Measurements from ENCODE around the genes ZNF25, RASGEF1A and ZNF32.

DNA sequence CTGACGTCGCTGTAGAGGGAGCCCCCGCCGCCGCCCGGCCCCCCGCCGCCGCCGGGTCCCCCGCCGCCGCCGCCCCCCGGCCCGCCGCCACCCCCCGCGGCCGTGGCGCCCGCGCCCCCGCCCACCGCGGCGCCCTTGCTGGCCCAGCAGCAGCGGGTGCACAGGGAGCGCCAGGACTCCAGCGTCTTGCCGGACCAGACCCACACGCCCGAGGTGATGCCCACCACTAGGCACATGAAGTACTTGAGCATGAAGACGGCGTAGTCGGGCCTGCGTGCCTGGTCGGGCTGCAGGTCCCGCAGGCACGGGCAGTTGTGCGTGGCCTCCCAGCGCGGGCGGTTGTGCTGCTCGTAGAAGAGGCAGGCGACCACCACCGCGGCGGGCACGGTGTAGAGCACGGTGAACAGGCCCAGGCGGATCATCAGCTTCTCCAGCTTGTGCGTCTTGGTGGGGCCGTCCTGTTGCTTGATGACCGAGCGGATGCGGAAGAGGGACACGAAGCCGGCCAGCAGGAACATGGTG, 2.6 kb downstream of the FZD8 start:
- PRO-cap: no peak

GRCh38 chr10:36647550-36647985, 477.8 kb upstream of the ANKRD30A start:
- PRO-cap: no peak

GRCh38 chr10:37560742-37561029, 296.7 kb downstream of the ZNF248 start:
- PRO-cap: no peak

DNA sequence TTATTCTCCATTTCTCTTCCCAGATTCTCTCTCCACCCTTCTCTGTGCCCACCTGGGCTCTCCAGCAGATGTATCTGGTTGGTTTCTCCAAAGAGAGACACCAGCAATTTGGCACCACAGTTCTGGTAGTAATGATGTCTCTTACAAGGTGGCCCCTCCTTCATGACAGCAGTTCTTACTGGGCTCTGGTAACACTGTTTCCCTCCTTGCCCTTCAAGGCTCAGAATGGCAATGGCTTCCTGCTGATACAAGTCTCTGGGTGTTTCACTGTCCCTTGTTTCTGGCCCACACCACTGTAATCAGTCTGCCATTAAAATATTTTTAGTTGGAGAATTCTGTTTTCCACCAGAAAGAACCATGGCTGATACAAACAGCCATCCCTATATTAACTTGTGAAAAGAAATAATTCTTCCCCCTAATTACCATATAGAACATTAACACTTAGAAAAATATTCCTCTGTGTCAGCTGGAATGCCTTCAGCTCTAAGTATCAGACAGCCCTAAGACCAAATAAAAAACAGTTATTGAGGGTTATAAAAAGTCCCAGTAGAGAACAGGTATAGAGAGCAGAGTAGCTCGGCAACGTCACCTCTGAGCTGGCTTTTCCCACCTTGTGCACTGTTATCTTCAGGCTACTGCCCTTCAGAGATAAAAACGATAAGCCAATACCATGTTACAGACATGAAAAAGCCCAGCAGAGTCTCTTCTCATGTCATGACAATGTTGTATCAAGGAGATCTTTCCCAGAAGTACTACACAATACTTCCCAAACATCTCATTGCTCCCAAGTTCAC, 28.2 kb downstream of the ZNF248 start:
- PRO-cap: no peak

DNA sequence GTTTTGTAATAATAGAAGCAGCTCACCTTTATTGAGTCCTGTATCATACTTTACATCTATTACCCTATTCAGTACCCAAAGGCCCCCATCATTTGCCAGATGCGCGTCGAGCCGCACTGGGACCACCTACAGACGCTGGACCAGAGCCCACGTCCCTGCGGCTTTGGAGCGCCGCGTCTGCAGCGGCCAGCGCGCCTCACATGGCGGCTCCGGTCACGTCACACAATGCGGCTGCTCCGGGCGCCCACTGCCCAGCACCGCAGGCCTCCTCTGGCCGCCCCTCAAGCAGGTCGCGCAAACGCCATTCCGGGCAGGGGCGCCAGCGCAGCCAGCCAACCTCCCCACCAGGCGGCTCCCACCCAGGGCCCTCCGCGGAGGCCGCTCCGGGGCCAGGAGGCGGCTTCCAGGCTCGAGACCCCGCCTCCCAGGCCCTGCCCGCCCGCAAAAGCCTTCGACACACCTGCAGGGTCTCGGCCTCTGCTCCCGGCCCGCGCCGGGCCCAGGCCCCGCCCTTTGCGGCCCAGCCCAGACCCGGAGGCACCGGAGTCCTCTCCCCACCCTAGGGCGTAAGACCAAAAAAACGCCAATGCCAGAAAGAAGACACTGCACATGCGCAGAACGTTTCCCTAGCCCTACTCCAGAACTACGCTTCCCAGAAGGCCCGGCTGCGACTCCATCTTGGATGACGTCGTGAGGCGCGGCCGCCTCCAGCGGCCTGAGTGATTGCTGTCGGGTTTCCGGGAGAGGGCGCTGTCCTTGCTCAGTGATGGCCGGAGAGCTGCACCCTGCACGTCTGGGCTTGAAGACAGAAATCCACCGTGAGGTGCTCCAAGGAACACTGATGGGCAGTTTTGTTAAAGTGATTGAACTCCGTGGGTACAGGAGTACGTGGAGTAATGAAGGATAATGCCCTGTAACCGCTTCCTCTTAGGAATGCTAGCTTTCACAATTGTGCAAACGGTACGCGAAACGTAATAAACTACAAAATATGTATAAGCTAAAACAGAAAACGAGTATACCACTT, at the start of gene ZNF25:
TSS of gene ZNF25 (minus strand) at position 602 of the 1,024 bp plus-strand sequence.
- PRO-cap: bidirectional peak, plus-strand start at position 763 of the sequence, minus-strand start at position 501 of the sequence

DNA sequence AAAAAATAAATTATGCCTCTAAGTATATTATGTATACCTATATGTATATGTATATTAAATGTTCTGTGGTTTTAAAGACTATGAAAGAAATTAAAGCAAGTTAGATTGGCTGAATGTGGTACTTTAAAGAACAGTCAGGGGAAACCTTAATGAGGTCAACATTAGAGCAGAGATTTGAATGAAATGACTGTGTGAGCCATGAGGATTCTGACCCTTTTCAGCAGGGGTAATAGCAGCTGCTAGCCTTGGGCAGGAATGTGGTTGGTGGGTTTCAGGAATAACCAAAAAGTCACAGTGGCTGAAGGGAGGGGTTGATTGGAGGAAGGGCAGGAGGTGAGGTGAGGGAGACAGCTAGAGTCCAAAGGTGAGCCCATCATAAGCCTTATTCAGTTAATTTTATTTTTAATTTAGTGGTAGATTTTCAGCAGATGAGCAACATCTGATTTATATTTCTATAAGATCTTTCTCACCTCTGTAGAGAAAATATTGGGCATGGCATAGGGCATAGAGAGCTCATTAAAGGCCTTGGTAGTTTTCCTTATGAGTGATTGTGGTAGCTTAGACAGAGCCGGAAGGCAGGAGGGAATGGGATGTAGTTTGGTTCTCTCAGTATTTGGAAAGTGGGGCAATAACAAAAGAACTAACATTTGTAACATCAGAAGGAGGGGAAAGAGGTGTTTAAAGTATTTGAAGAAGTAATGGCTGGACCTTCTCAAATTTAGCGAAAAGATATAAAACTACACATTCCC, 7.8 kb downstream of the ZNF33A start:
- PRO-cap: no peak

- PRO-cap: no peak
Measured at GRCh38 chr10:38122846-38123519, 28.8 kb downstream of the ZNF37A start.

DNA sequence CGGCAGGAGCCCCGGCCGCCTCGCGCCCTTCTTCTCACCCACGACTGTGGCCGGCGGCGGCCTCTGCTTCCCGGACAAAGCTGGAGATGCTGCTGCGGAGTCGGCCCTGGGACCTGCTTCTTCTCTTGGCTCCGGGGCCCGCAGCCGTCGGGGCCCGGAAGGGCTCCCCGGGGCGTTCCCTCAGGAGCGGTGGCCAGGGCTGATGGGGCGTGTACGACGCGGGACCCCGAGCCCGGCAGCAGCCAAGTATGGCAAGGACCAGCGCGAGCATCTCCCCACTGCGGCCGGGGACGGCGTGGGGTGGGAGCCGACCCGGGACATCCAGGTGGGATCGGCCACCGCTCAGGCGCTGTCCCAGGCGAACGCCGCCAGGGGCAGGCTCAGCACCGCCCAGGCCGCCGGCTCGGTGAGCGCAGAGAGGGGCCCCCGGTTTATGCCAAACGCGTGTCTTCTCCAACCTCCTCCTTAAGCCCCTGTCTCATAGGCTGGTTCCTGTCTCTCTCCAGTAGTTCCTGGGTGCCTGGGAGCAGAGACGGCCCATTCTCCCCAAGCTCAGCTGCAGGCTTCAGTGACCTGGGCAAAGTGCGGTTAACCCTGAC, 27.5 kb upstream of the BMS1 start:
- PRO-cap: unidirectional peak, minus-strand start at position 115 of the sequence; unidirectional peak, minus-strand start at position 149 of the sequence

DNA sequence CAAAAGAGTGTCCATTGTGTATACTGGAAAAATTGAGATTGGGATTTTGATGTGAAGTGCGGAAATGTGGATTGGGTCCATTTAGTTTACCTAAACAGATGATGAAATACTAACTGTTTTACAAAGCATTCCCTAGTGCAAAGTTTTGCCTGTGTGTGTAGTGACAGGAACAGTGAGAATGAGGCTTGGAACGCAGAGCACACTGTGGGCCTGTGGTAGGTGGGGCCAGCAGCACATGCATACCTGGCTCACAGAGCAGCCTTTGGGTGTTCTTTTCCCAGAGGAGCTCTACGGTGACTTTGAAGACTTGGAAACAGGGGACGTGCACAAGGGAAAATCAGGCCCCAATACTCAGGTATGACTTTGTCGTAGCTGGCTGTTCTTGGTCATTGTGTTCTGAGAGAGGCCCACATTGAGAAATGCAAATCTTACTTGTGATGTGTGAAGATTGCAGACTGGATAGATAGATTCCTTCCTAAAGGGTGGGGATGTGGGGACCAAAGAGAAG, 33.8 kb downstream of the BMS1 start:
- PRO-cap: no peak

GRCh38 chr10:43138673-43139385, 584 bp downstream of the CSGALNACT2 start:
- PRO-cap: unidirectional peak, plus-strand start at chr10:43138915; bidirectional peak, plus-strand start at chr10:43138971, minus-strand start at chr10:43139024

DNA sequence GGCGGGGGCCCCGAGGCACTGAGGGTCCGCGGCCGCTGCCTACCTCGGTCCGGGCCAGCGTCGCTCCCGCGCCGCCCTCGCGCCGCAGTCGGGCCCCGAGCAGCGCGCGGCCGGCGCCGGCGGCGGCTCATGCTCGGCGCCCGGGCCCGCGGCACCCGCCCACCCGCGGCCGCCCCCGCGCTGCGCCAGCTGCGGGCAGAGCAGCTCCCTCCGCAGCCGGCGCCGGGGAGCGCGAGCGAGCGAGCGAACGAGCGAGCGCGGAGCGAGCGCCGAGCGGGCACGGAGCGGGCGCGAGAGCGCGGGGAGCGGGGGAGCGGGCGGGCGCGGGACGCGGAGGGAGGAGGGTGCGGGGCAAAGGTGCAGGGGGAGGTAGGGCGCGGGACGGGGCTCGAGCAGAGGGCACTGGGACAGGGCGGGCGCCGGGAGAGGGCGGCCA, at the start of gene RASGEF1A:
TSS of gene RASGEF1A (minus strand) at position 264 of the 436 bp plus-strand sequence.
- PRO-cap: no peak

DNA sequence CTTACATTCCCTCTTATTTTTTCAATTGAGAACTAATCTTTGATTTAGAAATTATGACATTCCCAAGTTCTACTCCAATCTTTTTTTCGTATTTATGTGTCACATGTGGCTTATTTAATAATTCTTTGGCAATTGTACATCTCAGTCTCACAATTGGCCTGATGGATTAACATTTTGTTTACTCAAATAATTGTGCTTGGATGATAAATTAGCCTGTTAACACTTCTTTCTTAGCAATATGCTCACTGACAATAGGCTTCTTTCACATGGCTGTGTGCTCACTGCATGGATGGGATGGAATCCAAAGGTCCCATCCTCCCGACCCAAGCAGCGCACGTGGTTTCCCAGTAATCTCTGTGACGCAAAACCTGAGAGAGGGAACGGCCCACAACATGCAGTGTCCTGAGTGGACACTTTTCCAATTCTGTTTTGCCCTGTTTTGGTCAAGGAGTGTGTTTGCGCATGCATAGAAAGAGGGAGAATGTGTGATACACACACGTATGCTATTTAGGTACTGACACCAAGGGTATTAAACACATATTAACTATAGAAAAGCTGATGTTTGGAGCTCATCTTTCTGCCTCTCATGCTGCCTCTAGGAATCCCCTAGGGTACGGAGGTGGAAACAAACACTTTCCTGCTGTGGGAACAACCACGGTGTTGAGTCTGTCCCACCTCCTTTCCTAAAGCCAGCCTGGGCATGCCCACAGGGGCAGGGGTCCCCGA, 42.1 kb upstream of the RASGEF1A start:
- PRO-cap: no peak

- PRO-cap: unidirectional peak, plus-strand start at chr10:43323038
Measured at GRCh38 chr10:43322724-43323340, 48.6 kb upstream of the FXYD4 start.

GRCh38 chr10:43648555-43649521, at the start of gene ZNF32:
Gene ZNF32 (minus strand): TSS chr10:43648881.
- PRO-cap: bidirectional peak, plus-strand start at chr10:43648967, minus-strand start at chr10:43648874

DNA sequence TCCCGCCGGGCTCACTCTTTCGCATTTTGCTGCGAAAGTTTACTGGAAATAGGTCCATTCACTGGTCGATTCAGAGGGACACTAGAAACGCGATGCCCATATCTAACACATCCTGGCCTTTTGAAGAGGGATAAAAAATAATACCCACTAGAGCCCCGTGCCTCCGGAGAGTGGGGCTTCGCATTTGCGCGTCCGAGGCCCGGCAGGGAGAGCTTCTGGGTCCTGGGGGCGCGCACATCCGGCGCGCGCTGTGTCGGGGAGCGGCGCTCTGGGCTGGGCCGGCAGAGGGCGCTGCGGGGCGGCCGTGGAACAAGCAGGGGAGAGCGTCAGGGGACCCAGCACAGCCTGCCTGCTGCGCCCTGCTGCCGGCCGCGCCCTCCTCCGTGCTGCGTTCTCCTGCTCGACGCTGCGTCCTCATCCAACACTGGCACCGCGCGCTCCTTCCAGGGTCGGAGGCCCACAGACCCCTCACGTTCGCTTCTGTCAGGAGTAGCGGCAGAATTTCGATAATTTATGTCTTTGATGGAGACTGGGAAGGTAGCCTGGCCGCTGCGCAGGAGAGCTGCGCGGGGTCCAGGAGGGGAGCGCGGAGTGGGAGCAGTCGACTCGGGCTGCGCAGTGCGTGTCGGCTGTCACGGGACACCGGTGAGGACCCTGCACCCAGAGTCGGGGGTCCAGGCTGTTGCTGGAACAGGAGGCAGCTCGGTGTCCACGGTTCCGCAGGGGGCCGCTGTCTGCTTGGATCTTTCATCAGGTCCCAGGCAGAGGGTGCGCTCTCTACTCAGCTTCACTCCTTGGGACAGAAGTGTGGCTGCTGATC, 41.5 kb upstream of the ZNF32 start:
- PRO-cap: bidirectional peak, plus-strand start at position 284 of the sequence, minus-strand start at position 250 of the sequence

DNA sequence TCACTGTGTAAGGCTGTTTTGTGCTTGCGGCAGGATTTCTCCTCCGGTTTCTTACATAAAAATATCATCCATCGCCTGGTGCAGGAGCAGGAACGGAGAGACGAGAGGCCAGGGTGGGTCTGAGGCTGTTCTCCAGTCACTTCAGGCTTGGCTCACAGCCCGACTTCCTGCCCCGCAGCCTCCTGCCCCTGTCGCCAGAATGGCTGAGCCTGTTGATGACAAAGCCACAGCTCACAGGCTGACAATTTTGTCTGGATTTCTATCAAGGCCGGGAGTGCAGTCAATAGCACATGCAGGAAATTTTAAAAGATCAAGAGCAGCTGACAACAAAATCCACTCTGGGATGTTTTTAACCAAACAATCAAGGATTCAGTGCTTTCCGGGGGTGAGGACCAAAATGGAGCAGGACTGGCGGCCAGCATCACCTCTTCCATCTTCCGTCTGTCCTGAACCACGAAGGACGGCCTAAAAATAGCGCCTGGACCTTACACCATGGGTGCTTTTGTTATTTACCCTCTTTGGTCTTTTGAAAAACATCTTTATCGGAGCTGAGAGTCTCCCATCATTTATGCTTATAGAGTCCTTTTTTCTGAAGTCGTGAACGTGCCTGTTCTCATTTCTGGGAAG, 229.8 kb upstream of the ZNF32 start:
- PRO-cap: no peak

- PRO-cap: no peak
Measured at GRCh38 chr10:44008318-44008538, 359.5 kb upstream of the ZNF32 start.

- PRO-cap: no peak
Measured at GRCh38 chr10:44382339-44382822, 2.5 kb downstream of the CXCL12 start.

DNA sequence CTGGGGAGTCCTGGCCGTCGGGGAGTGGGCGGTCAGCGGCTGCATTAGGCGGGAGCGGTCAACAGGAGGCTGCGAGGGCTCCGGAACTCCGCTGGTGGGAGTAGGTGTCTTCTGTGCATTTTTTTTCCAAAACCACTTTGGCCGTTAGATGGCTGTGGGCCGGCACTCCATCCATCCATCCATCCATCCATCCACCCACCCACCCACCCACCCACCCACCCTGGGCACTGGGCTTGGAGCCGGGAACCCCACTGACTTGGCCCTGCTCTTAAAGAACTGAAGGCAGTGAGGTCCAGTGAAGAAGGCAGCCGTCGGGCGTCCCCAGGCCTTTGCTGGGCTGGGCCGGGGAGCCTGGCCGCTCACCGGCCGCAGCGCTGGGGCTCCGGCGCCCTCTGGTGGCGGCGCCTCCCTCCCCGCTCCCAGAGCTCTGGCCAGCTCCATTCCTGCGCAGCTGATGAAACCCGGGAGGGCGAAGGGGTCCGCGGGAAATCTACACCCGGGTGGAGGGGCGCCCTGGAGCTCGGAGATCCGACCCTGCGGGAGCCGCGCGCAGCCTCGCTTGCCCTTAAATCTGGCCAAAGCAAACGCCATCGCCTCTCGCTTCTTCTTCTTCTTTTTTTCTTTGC, 1.6 kb upstream of the CXCL12 start:
- PRO-cap: no peak

DNA sequence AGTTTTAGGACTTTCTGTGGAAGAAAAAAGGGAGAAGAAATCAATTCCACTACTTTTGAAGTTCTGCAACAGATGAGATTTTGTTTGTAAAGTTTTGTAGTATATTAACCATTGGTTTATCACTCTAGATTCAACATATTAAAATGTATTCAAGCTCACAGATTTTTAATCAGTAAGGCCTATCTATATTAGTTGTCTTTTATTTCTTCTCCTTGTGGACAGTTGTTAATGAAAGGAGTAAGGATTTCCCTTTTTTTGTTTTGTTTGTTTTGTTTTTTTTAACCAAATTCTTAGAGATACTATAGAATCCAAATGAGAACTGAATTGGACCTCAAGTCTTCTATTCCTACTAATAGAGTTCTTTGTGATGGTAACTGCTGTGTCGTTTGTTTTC, 3.7 kb downstream of the ZNF22 start:
- PRO-cap: no peak